Metastatic Breast Carcinoma in the Ovary (tissue), 3 donors: ENCODE measurements around the genes KRT222, KRTAP1-5, KRTAP4-4, KRT31, KRT38, KRT19 and DHX58.

DNA sequence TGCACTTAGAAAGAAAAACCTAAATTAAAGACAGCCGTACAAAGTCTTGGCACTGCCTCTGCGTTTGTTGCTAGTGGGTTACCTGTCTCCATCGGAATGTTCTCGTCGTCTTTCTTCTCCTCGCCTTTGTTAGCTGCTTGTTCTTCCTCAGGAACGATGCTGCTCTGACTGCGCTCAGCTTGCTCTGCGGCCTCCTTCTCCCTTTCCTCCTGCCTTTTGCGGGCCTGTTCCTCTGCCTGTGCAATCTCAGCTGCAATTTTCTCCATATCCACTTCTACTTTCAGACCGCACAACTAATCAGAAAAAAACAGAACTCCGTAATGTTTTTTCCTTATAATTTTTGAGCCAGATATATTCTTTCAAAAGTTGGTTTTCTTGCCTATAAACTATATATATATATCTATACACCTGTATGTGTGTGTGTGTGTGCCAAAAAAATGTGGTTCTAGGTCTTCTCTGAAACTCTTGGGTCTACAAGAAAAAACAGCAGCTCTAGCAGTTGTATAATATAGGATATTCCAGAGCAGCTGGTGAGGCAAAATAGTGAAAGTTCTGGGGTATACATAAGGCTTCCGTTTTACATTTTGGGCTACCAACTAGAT, 16.9 kb downstream of the SMARCE1 start:
- PRO-cap, 3 experiments, result no peak in any of the 3 experiments

DNA sequence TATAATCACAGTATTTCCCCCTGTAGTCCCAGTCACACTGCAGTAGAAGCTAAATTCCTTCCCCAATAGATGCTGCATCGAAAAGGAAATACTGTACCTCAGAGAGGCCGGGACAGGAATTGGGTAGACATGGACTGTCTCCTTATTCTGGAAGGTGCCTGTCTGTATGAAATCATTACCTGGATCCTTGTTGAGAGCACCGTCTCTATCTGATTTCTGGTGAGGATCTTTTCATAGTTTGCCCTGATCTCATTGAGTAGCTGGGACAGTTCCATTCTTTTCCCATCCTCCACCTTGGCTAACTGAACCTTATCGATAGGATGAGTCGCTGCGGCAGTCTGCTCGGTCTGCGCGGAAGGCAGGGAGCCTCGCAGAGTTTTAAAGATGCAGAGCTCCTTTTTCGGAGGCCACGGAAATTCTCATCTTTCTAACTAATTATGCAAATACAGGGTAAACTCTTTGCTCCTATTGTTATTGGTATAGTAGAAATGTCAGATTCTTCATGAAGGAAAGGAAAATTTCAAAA, at the start of gene KRT222:
TSS of gene KRT222 (minus strand) at position 353 of the 526 bp plus-strand sequence.
- PRO-cap, 3 experiments, result no peak in any of the 3 experiments

DNA sequence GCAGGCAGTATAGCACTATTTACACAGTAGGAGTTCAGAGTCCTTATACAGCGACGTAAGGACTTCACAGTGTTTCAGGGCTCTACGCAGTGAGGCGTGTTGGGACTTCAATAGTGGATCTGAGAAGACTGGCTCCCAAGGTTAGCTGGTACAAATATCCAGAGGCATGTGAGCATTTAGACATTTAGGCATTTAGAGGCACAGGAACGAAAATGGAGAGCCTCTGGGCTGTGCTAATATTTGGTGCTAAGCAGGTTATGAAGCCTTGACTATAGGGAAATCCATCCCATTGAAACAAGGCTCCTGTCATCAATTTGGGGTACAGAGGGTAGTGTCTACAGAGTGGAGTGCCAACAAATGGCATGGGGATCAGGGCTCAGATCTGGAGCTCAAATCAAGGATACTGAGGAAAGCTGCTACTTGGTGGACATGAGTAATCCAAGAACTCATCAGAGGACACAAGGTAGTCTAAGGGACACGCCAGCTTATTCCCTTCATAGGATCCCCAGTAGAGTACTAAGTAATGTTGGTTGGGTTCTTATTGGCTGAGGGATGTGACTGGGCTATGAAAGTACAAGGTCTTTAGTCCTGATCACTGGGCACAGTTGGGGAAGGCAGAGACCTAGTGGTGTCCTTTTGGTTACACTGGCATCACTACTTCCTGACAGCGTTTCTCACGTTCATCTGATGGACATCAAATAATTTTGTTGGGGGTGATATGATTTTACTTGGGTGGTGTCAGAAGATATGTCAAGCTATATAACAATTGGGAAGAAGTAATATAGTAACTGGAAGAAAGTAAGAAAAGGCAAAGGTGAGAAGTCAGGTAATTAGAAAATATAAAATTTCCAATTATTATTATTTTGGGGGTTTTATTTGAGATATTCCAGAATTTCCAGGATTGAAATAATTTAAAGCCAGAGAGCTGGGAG, 5.2 kb downstream of the KRT10 start:
- PRO-cap, 3 experiments, result no peak in any of the 3 experiments

- PRO-cap, 3 experiments, result no peak in any of the 3 experiments
Measured at GRCh38 chr17:40899746-40900396, 14.8 kb upstream of the KRT20 start.

- PRO-cap, 3 experiments, result no peak in any of the 3 experiments
Measured at GRCh38 chr17:41027133-41027413, at the start of gene KRTAP1-5. Gene KRTAP1-5 (minus strand): TSS chr17:41027208.

- PRO-cap, 3 experiments, result no peak in any of the 3 experiments
Measured at GRCh38 chr17:41160319-41160992, at the start of gene KRTAP4-4. Gene KRTAP4-4 (minus strand): TSS chr17:41160748.

DNA sequence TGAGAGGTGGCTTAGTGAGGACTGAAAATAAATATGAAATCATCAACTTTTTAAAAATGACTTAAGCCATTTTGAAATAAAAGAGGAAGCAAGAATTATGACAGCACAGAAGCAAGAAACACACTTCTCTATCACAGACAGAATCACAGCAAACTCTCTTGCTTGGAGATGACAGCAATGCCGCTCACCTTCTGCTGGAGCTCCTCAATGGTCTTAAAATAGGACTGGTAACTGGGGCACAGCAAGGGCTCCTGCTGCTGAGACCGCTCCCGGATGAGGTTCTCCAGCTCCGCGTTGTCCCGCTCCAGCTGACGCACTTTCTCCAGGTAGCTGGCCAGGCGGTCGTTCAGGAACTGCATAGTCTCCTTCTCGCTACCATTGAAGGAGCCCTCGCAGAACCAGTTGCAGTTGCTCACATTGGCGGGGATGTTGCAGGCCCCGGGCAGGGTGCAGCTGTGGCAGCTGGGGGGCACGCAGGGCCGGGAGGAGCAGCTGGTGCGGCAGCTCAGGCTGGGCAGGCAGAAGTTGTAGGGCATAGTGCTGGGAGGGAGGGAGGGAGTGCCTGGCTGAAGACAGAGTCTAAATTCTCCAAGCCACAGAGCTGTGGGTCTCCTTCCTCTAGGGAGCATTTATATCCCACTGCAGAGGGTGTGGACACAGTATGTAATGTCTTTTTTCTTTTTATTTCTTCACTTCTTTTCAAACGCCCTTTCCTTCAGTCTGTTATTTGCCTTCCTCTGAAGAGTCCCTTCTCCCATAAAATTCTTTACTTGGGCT, at the start of gene KRT31:
TSS of gene KRT31 (minus strand) at position 605 of the 777 bp plus-strand sequence.
- PRO-cap, 3 experiments, result no peak in any of the 3 experiments

GRCh38 chr17:41440874-41441262, at the start of gene KRT38:
Gene KRT38 (minus strand): TSS chr17:41440983.
- PRO-cap, 3 experiments, result no peak in any of the 3 experiments

DNA sequence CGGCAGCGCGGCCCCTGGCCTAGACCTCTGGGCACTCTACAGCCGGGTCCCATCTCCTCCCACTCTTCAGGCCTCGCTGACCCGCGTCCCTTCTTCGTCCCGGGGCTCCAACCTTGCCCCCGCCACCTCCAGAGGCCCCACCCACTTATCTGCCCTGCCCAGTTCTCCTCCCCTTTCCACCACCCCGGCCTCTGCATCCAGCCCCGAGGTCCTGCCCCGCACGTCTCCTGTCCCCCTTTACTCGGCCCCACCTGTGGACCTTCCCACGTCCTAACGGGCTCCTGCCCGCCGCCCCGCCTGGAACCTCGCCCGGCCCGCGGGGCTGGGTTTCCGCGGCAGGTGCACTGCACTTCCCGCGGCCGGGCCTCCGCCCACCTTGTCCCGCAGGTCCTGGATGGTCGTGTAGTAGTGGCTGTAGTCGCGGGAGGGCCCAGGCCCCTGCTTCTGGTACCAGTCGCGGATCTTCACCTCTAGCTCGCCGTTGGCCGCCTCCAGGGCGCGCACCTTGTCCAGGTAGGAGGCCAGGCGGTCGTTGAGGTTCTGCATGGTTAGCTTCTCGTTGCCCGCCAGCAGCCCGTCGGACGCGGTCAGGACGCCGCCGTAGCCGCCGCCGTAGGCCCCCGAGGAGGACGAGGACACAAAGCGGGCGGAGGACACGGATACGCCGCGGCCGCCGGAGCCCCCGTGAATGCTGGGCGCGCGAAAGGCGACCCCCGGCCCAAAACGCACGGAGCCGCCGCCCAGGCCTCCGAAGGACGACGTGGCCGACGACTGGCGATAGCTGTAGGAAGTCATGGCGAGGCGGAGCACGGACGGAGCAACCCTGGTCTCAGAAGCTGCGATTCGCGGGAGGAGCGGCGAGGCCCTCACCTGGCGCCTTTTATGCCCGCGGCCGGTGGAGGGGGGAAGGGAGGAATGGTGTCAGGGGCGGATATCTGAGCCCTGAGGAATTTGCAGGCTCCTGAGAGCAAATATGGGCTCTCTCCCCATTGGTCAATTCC, at the start of gene KRT19:
TSS of gene KRT19 (minus strand) at position 856 of the 1,001 bp plus-strand sequence.
- PRO-cap, 3 experiments, result peak in 3 of 3 experiments; most common plus-strand start position 196 of the sequence (in 3); most common minus-strand start position 856 of the sequence (in 3)

DNA sequence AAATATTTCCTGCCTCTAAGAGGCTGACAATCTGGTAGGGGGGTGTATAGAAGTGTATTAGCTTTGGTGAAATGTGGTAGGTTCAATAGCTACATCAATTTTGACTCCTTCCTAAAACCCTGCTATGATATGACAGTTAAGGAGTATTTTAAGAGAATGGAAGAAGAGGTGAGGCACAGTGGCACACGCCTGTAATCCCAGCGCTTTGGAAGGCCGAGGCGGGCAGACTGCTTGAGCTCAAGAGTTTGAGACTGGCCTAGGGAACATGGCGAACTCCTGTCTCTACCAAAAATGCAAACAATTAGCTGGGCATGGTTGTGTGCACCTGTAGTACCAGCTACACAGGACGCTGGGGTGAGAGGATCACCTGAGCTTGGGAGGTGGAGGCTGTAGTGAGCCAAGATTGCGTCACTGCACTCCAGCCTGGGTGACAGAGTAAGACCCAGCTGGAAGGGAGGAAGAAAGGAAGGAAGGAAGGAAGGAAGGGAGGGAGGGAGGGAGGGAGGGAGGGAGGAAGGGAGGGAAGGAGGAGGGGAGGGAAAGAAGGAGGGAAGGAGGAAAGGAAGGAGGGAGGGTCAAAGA, 4.7 kb upstream of the KRT19 start:
- PRO-cap, 3 experiments, result peak in 2 of 3 experiments; most common minus-strand start position 348 of the sequence (in 2)

- PRO-cap, 3 experiments, result peak in 2 of 3 experiments; most common plus-strand start chr17:41537267 (in 1); most common minus-strand start chr17:41536904 (in 1)
Measured at GRCh38 chr17:41536768-41537462, 8.8 kb upstream of the KRT19 start.

DNA sequence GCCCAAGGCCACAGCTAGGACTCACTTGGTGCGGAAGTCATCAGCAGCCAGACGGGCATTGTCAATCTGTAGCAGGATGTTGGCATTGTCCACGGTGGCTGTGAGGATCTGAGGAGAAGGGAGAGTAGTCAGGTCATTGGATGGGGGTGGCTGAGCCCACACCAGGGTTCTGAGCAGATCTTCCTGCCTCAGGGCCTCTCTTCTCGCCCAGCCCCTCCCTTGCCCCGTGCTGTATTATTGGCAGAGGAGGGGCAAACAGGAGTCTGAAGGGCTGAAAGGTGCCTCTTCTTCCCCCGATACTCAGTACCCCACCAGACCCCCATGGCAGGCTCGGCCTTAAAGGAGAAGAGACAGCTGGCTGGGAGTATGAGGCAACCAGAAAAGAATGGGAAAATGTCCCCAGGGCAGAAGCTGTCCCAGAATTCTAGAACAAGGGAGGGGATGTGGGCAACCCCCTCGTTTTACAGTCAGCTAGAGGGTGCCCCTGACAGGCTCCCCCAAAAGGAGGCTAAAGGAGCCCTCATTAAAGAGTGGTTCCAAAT, 1.4 kb downstream of the KRT17 start:
- PRO-cap, 3 experiments, result no peak in any of the 3 experiments

DNA sequence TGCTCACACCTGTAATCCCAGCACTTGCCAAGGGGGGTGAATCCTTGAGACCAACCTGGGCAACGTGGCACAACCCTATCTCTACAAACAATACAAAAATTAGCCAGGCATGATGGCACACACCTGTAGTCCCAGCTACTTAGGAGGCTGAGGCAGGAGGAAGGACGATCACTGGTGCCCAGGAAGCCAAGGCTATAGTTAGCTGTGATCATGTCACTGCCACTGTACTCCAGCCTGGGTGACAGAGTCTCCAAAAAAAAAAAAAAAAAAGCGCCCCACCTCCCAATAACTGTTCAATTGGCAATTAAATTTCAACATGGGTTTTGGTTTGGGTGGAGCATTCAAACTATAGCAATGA, 4.7 kb downstream of the EIF1 start:
- PRO-cap, 3 experiments, result no peak in any of the 3 experiments

DNA sequence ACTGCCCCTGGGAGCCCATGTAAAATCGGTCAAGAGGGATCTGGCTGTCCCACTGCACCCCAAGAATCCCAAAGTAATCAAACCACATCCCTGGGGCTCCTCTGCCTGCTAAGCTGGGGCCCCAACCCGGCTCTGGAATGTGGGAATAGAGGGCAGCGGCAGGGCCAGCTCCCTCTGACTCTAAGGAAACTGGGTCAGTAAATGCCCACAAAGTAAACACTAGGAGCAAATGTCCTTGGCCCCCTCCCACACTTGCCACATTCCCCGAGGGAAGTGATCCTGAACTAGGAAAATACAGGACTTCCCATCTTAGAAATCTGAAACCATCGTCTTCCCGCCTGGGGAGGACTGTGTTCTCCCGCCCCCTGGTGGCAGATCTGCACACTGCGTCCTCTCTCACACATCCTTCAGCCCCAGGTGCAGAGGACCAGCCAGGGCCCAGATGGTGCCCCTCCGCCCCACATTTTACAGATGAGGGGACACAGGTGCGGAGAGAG, 10.3 kb downstream of the P3H4 start:
- PRO-cap, 3 experiments, result no peak in any of the 3 experiments

DNA sequence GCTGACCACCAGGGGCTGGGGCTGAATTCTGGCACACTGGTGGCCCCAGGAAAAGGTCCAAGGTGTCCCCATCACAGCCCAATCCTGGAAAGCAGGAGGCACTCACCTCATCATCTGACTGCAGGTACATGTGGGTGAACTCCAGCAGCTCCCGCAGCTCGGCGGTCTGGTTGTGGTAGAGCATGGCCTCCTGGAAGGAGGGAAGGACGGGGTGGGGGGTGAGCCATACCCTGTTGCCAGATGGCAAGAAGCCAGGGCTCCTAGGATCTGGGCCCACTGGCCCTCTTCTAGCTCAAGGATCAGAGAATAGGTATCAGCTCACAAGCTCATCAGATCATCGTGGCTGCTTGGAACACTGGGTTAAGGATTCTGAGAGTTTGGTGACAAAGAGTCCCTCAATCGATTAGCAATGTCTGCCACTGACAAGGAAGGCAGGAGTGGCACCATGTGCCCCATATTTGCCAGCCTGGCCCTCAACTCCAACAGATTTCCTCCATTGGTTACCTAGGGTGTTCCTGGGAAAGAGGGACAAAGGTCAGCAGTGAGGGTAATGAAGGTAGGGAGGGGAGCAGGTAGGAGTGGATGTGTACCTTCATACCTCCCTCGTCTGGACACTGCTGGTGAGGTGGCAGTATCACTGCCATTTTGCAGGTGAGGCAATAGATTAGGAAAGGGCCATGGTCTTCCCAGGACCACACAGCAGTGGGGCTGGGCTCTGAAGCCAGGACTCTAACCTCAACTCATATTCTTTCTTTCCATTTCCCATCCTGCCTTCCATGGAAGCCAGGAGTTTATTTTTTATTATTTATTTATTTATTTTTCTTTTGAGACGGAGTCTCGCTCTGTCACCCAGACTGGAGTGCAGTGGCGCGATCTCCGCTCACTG, 4.8 kb downstream of the P3H4 start:
- PRO-cap, 3 experiments, result no peak in any of the 3 experiments

- PRO-cap, 3 experiments, result no peak in any of the 3 experiments
Measured at GRCh38 chr17:41873544-41874425, 8.6 kb upstream of the KLHL11 start.

GRCh38 chr17:41885900-41886321, 20.7 kb upstream of the KLHL11 start:
- PRO-cap, 3 experiments, result no peak in any of the 3 experiments

DNA sequence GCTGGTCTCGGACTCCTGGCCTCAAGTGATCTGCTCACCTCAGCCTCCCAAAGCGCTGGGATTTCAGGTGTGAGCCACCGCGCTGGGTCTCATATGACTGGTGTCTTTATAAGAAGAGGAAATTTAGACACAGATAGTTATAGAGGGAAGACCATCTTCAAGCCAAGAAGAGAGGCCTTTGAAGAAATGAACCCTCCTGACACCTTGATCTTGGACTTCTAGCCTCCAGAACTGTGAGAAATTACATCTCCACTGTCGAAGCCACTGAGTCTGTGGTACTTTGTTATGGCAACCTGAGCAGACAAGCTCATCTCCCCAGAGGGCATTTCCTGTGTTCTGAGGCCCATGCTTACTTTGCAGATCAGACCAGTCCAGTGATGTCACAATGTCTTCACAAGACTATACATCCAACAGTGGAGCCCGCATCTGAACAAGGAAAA, 14.7 kb upstream of the C17orf113 start:
- PRO-cap, 3 experiments, result no peak in any of the 3 experiments

DNA sequence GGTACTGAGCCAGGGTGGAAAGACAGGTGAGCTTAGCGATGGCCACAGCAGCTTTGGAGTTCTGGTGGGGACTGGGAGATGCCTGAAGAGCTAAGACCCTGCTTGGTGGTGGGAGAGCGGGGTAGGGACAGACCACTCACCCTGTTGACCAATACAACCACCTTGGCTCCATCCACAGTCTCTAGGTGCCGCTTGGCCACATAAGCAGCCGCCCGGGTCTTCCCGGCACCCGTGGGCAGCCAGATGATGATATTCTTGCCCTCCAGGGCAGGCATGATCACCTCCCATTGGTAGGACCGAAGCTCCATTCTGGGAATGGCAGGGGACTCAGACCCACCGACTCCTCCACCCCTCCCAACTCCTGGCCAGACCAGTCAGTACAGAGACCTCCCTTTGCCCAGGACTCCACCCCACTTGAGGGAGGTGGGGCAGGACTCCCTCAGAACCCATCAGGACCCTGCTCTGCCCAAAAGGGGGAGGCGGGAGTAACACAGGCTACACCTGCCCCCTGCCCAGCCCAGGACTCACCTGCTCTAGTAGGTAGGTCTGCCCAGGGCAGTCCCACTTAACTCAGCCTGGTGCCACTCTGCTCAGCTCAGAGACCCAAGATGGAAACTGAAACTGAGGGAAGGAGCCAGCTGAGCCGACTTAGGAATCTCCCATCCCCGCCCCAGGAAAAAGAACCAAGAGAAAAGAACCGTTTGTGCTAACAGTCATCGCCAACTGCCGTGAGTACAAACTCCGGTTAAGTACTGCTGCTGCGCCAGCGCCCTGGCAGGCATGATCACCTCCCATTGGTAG, 729 bp downstream of the DHX58 start:
- PRO-cap, 3 experiments, result peak in 3 of 3 experiments; most common plus-strand start position 716 of the sequence (in 2); most common minus-strand start position 725 of the sequence (in 3)

DNA sequence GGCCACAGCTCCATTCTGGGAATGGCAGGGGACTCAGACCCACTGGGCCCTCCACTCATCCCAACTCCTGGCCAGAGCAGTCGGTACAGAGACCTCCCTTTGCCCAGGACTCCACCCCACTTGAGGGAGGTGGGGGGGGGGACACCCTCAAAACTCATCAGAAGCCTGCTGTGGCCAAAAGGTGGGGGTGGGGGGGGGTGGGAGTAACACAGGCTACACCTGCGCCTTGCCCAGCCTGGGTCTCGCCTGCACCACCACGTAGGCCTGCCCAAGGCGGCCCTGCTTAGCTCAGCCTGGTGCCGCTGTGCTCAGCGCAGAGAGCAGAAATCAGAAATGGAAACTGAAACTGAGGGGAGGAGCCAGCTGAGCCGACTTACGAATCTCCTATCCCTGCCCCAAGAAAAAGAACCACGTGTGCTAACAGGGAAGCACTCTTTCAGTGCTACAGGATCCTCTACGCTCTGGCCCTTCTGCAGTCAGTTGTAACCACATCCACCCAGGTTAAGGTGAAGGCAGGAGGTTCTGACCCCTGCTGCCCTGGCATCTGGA, at the start of gene DHX58:
TSS of gene DHX58 (minus strand) at position 329 of the 549 bp plus-strand sequence.
- PRO-cap, 3 experiments, result peak in 3 of 3 experiments; most common plus-strand start position 431 of the sequence (in 3); most common minus-strand start position 335 of the sequence (in 3)